Thoracic aorta (tissue), 1 donor: ENCODE results near the genes PREB, ATRAID, MPV17, EIF2B4 and GCKR.

GRCh38 chr2:26846396-26846641 lies 1.6 kb upstream of the DPYSL5 start:
- RAMPAGE, long total RNA = no peak

GRCh38 chr2:27070244-27070956 lies 1.1 kb downstream of the OST4 start:
- RAMPAGE, long total RNA = no peak

GRCh38 chr2:27079316-27079979 lies 1.0 kb downstream of the EMILIN1 start:
- RAMPAGE, long total RNA = no peak

- RAMPAGE, long total RNA = no peak
These were observed 15.4 kb downstream of the KHK start for GRCh38 chr2:27102011-27102373.

DNA sequence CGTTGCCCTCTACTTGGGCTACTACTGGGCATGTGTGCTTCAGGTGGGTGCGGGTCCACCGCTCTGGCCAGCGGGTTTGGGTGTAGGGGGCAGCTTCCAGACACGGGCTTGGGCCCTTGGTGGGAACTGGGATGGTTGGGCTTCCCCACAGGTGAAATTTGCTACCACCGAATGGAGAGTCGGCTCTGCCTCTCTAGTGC lies 305 bp downstream of the ABHD1 start:
- RAMPAGE, long total RNA = no peak

- RAMPAGE, long total RNA = no peak
These were observed at the start of gene PREB for GRCh38 chr2:27133876-27135164. TSS of gene PREB (minus strand) at chr2:27134636.

DNA sequence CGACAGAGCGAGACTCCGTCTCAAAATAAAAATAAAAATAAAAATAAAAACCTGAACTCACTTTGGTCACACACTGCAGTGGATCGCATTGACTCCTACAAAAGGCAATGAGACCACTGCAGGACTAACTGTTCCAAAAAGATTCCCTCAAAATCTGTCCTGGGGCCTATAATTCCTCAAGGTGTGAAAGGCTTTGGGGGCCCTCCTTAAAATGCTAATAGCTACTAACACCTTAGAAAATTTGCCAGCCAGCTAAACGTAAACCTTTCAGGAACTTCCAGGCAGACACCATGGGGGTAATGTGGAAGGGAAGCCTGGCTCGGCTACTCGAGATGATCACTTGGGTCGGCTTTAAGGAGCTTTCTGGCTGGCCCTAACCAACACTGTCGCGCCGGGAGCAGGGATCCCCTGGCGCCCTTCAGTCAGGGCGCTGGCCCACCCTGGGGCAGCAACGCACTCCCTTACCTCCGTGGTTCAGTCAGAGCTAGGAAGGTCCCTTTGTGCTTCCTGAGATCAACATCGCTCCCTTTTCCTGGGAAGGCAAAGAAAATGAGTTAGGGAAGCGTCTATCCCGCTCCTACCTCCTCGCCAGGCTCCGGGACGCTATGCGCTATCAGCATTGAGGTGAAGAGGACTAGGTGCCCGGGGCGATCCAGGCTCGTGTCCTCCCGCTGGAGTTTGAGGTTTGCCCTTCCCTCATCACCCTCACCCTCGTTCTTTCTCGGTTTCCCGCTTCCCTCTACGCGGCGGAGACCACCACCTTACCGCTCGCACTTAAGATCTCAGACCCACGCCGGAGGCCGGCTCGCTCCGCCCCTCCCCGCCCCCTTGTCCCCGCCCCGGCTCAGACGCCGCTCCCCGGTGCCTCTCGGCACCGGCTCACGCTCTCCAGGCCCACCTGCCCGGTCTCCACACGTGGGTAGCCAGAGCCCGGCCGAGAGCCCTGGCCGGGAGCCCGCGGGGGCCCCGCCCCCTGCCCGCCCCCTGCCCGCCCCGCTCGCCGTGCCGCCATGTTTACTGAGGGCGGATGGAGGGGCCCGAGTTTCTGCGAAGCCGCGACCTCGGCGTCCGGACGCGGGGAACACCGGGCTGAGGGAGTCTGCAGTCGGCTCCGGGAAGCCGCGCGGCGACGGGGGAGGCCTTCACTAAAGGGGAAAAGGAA lies at the start of gene ATRAID:
TSS of gene ATRAID (plus strand) at position 1,040 of the 1,162 bp plus-strand sequence.
- RAMPAGE, long total RNA = start-site peak on the minus strand centred at position 794 of the sequence, 66 bp wide, 29 reads; start-site peak on the minus strand centred at position 919 of the sequence, 17 bp wide, 49 reads

GRCh38 chr2:27212664-27213450 lies 789 bp upstream of the SLC5A6 start:
- RAMPAGE, long total RNA = no peak

- RAMPAGE, long total RNA = start-site peak on the minus strand at chr2:27323069-27323075, 33 reads
These were observed at the start of gene MPV17 for GRCh38 chr2:27322903-27323940. TSS of gene MPV17 (minus strand) at chr2:27323097.

GRCh38 chr2:27369683-27370515 lies at the start of gene EIF2B4:
TSS of gene EIF2B4 (minus strand) at chr2:27370338.
- RAMPAGE, long total RNA = start-site peak on the minus strand at chr2:27370284-27370331, 513 reads

- RAMPAGE, long total RNA = no peak
These were observed at the start of gene GCKR for GRCh38 chr2:27496063-27496952. TSS of gene GCKR (plus strand) at chr2:27496839.

DNA sequence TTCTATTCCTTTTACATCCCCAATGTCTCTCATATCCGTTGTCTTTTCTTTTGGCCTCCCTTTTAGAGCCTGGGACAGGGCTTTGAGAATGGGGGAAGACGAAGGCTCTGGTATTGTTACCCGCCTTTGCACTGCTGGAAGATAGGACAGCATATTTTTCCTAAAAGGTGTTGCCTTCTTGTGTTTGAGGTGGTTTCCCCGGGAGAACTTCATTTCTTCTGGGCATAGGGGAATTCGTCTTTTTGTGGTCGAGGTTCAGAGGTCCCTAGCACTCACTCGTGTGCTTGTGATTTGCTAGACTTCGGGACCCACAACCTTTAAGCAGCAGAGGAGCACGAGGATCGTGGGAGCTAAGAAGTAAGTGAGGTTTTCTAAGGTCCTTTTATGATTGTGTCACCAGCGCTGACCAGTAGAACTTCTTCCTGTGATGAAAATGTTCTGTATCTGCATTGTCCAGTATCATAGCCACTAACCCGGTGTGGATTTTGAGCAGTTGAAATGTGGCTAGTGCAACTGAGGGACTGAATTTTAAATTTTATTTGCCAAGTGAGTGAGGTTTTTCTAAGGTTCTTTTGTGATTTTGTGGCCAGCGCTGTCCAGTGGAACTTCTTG lies 624 bp downstream of the ZNF512 start:
- RAMPAGE, long total RNA = no peak

- RAMPAGE, long total RNA = no peak
These were observed 947 bp downstream of the CCDC121 start for GRCh38 chr2:27627802-27628327.

DNA sequence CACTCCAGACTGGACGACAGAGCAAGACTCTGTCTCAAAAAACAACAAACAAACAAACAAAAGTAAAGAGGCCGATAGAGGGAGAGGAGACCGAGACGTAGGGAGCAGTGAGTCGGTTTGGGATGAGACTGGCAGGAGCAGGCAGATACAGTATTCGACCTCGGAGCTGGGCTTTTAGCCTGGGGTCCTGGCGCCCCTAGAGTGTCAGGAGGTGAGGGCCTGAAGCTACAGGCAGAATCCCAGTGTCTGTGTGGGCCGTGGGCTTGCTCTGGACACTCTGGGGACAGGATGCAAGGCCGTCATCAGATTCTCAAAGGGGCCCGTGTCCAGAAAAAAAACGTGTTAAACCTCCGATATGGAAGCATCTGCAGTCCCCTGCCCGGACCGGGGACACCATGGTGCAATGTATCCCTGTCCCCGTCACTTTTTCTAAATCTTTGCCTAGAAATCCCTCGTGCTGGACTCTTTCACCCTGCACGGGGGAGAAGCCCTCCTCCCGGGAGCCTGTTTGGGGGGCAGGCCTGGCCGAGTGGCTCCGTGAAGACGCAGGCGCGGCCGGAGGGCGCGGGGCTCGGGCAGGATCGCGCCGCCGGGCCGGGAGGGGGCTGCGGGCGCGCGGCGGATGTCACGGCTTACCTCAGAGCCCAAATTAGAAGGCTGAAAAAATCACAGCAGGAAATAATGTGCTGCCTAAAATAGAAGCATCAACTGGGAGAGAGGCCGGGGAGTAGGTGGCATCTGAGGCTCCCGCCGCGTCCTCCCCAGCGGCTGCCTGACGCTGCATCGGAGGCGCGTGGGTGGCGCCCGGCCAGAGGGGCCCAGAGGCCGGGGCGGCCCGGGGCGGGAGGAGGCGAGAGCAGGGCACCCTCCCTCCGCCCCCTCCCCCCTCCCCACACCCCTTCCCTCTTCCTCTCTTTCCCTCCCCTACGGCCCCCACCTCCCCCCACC lies 51.5 kb downstream of the SLC4A1AP start:
- RAMPAGE, long total RNA = no peak

- RAMPAGE, long total RNA = start-site peak on the plus strand at chr2:27716269-27716408, 9 reads
These were observed 52.5 kb downstream of the SLC4A1AP start for GRCh38 chr2:27715896-27716927.

GRCh38 chr2:27721467-27721692 lies 50.1 kb upstream of the MRPL33 start:
- RAMPAGE, long total RNA = no peak

DNA sequence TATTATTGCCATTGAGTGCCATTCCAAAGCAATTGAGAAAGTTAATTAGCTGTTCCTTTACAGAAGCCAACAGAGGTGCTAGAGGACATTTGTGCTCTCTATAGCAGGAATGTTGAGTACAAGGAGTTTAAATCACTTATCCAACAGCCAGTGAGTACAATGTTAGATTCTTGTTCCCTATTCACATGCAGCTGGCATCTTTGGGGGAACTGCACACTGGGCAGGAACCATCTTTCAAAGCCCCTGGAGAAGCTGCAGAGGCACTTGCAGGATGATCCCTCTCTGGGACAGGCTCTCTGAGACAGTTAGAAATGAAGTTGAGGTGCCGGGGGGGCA lies 9.3 kb upstream of the MRPL33 start:
- RAMPAGE, long total RNA = no peak

DNA sequence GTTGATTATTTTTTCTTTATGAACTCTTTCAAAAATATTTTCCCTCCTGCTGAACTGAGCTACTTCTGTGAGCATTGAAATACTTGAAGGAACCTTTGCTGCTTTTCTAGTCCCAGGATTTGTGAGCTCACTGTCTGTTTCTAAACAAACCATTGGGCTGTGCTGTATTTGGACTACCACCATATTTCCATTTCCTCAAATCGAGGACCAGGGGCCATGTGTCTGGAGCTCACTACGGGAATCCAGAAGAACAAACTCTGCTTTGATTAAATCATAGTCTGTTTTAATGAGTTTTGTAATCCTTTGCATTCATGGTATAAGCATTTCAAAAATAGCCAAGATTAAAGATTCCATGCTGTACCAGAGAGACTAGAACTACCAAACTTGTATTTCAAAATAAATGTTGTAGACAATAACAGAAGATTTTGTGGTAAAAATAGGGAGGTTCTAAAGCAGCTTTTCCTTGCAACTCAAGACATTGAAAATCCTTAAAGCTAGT lies 1.4 kb downstream of the MRPL33 start:
- RAMPAGE, long total RNA = no peak

- RAMPAGE, long total RNA = no peak
These were observed 51.6 kb downstream of the MRPL33 start for GRCh38 chr2:27822935-27823660.

GRCh38 chr2:28269145-28269989 lies 123.3 kb upstream of the FOSL2 start:
- RAMPAGE, long total RNA = no peak